NCI-H460 (cell line): Measurements from ENCODE around the gene SNAPC3.

GRCh38 chr9:14260176-14260507, 53.8 kb downstream of the NFIB start:
RAMPAGE:
- cytosol, long total RNA = no peak
- long total RNA = no peak
- nucleus, long total RNA = no peak

DNA sequence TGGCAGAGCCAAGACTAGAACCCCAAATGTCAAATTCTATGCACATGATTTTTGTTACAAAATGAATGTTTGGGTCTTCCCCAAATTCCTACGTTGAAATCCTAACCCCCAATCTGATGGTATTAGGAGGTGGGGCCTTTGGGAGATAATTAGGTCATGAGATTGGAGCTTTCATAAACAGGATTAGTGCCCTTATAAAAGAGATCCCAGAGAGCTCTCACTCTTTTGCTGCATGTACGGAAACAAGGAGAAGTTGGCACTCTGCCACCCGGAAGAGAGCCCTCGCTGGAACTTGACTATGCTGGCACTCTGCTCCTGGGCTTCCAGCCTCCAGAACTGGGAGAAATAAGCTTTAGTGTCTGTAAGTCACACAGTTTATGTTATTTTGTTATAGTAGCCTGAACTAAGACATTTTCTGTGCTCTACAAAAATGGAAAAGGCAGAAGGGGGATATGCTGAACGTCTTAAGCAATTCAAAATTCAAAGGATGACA, 17.5 kb downstream of the NFIB start:
RAMPAGE:
- cytosol, long total RNA = no peak
- long total RNA = no peak
- nucleus, long total RNA = no peak

RAMPAGE:
- cytosol, long total RNA = no peak
- long total RNA = no peak
- nucleus, long total RNA = no peak
Measured at GRCh38 chr9:14306951-14307747, 6.8 kb downstream of the NFIB start.

GRCh38 chr9:14547341-14547706, 145.9 kb downstream of the ZDHHC21 start:
RAMPAGE:
- cytosol, long total RNA = no peak
- long total RNA = no peak
- nucleus, long total RNA = no peak

RAMPAGE:
- cytosol, long total RNA = no peak
- long total RNA = start-site peak on the plus strand at chr9:15422859-15422876, 248 and 243 reads in 2 replicates
- nucleus, long total RNA = no peak
Measured at GRCh38 chr9:15422093-15423357, at the start of gene SNAPC3. SNAPC3 (plus strand) TSS chr9:15422876.

DNA sequence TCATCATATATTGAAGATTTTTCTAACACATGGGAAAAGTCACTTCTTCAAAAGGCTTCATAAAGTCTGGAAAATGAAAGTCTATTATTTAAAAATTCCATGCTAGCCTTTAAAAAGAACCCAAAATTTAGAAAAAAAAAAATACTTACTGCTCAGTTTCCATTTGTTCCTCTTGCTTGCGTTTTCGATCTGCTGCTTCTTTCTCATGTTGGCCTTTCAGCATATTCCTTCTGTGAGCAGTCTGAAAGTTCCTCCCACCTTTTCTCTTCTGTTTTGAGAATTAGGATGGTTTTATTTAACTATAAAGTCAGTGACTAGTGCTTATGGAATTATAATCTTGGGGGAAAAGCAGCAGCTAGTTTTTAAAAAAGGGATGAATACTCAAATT, 38.3 kb downstream of the PSIP1 start:
RAMPAGE:
- cytosol, long total RNA = no peak
- long total RNA = no peak
- nucleus, long total RNA = no peak

GRCh38 chr9:15482190-15482768, 28.5 kb downstream of the PSIP1 start:
RAMPAGE:
- cytosol, long total RNA = no peak
- long total RNA = no peak
- nucleus, long total RNA = no peak

DNA sequence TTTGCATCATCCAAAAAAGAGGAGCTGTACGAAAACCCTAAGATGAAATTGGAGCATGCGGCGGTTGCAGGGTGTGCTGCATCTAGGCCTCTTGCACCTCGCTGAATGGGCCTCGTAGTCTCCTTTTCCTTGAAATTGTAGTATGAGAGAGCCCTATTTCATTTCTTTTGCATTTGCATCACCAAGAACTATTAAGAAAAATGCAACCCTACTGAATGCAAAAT, 586 bp upstream of the PSIP1 start:
RAMPAGE:
- cytosol, long total RNA = no peak
- long total RNA = no peak
- nucleus, long total RNA = no peak

RAMPAGE:
- cytosol, long total RNA = no peak
- long total RNA = no peak
- nucleus, long total RNA = no peak
Measured at GRCh38 chr9:15571529-15571793, 18.6 kb downstream of the CCDC171 start.

DNA sequence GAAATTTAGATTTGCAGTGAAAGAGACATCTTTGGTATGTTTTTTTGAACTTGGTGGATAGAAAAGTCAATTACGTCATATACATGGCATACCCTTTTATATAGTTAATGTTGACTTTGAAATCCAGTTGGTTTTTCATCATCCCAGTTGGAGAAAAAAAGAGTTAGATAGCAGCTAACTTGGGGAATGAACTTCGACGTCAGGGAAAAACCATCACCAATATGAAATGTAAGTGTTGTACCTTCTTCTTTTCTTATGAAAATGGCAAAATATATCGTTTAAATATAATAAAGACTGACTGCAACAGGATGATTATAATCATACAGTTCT, 297.2 kb downstream of the CCDC171 start:
RAMPAGE:
- cytosol, long total RNA = no peak
- long total RNA = no peak
- nucleus, long total RNA = no peak

DNA sequence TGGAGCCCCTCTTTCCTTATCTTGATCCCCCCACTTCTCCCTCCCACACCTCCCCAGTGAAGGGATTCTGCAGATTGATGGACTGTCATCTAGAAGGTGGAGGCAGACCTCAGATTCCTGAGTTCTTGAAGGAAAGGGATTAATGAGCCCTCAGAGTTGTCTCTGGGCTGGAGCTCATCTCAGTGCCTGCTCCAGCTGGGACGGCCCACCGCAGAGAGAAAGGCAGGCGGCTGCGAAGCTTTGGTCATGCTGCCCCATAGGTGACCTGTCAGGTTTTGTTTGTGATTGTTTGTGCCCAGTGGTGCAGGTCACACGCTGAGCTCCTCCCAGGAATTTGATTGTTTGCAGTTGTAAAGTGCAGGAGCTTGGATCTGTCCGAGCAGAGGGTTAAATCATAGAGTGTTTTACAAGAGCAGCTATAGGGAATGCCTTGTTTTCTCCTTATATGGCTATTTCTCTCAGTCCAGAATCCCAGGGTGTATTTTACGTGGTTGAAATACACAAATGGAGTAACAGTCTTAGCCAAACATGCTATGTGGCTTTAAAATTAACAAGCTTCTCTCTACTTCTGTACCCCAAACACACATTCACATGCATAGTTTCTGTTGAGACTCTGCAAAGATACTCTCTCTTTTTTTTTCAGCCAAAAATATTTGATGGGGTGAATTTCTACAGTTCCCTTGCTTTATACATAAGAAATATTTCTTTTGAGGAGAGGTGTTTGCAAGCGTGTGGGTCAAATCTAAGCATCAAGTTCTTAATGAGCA, 487.6 kb downstream of the CCDC171 start:
RAMPAGE:
- cytosol, long total RNA = no peak
- long total RNA = no peak
- nucleus, long total RNA = no peak

DNA sequence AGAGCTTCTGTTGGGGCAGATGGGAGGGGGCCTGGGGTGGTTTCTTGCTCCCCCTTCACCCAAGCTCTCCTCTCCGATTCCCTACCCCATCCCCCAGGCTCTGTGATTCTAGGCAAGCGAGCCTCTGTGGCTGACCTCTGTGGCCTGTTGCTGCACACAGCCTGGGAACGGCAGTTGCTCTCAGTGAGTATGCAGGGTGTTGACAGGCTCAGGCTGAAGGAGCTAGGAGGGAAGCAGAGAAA, 547.9 kb downstream of the CCDC171 start:
RAMPAGE:
- cytosol, long total RNA = no peak
- long total RNA = no peak
- nucleus, long total RNA = no peak

GRCh38 chr9:16154510-16154982, 601.7 kb downstream of the CCDC171 start:
RAMPAGE:
- cytosol, long total RNA = no peak
- long total RNA = no peak
- nucleus, long total RNA = no peak

GRCh38 chr9:16282453-16282836, 588.0 kb downstream of the BNC2 start:
RAMPAGE:
- cytosol, long total RNA = no peak
- long total RNA = no peak
- nucleus, long total RNA = no peak

GRCh38 chr9:16414299-16414919, 456.1 kb downstream of the BNC2 start:
RAMPAGE:
- cytosol, long total RNA = no peak
- long total RNA = no peak
- nucleus, long total RNA = no peak

RAMPAGE:
- cytosol, long total RNA = no peak
- long total RNA = no peak
- nucleus, long total RNA = no peak
Measured at GRCh38 chr9:16696135-16696676, 174.3 kb downstream of the BNC2 start.

DNA sequence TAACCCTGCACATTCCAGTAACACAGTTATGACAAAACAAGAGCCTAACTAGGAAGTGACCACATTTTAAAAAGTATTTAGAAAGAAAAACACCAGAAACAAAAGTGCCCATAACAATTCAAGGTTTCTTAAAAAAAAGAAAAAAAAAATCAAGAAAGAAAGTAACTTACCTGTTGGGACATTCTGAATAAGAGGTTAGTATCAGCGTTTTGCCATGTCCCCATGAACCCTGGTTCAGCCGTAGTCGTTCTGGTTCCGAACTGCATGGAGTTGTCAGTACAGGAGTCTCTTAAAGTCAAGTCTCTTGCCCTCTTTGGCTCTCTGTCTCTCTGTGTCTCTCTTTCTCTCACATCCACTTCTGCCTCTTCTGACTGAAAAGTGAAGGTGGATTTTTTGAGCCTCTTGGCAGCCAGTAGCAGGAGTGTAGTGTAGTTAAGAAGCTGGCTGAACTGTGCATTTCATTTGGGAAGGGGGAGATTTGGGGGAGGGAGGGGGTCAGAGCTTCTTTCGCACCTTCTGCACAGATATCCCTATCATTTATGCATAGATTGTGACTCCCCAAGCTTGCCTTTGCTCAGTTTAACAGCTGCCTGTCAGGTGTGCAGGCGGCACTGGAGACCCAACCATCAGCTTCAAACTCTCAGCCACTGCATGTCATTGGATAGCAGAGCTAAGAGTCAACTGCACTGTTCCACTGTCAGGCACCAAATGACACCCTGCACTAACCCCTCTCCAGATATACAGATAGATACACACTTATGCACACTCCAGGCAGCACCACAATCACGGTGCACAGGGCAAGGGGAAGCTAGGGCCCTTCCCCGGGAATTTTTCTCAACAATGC, 142.6 kb downstream of the BNC2 start:
RAMPAGE:
- cytosol, long total RNA = no peak
- long total RNA = no peak
- nucleus, long total RNA = start-site peak on the minus strand centred at position 467 of the sequence, 502 bp wide, 21 and 17 reads in 2 replicates

DNA sequence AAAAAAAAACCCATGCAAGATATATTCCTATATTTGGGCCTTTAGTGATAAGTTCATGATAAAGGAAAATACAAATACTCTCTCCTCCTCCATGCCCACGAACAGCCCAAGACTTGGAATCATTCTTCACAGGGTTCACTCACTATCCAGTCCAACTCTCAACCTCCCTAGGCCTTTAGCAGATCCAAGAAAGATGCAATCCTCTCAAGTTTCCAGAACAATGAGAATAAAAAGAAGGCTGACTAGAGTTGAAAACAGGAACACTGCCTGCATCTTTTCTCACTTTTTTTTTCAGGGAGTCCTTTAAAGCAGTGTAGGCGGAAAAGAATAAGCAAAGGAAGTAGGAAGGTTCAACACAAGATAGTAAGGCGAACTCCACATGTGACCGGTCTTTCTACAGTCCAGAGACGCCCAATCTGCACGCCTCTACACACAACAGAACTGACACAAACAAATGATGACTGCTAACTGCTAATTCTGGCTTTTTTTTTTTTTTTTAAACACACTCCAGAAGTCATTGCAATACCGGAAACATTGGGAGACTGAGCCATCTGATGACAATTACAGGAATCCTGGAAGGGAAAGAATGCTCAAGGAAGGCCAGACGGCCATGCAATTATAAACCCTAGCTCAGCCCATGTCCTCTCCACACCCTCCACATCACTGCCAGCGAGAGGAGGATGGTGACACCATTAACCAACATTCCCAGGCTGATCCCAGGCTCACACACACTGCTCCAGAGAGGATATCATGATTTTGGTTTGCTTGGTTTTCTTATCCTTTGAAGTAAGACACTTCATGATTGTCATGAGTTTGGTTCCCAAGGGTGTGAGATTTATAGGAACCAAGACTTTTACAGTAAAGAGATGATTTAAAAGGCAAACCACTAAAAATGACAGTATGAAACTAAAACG, 75.3 kb downstream of the BNC2 start:
RAMPAGE:
- cytosol, long total RNA = no peak
- long total RNA = no peak
- nucleus, long total RNA = no peak

RAMPAGE:
- cytosol, long total RNA = no peak
- long total RNA = no peak
- nucleus, long total RNA = no peak
Measured at GRCh38 chr9:16986234-16986522, 115.7 kb upstream of the BNC2 start.

DNA sequence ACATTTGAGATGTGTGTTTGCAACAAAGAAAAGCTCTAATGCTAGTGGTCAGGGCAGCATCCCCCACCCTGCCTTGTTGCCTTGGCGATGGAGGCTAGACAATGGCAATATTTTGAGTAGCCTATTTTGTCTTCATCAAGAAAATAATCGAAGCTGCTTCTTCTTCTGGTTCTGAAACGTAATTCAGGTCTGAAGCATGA, 58.2 kb upstream of the SH3GL2 start:
RAMPAGE:
- cytosol, long total RNA = no peak
- long total RNA = no peak
- nucleus, long total RNA = no peak